Endodermal cell (in vitro differentiated cells): ENCODE results near the genes LIAS and RHOH.

DNA sequence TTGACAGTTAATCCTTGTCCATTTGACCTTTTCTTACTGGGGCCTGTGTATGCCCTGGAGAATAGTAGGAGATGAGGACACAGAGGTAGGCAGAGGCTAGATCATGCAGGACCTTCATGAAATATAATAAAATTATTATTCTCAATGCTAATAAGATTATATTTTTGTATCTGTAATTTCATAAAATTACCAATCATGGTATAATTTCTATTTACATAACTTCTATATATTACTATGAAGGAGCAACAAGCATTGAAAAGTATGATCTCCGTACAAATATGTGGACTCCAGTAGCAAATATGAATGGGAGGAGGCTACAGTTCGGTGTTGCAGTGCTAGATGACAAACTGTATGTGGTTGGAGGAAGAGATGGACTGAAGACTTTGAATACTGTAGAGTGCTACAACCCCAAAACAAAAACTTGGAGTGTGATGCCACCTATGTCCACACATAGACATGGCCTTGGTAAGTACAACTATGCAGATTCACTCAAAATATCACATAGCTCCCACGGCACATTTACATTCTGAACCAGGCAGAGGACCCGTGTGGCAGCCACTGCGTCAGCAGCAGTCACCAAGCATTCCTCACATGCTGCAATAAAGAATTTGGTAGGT, 41.1 kb downstream of the KLHL5 start:
- PRO-cap, result no peak

- PRO-cap, result no peak
These were observed 57.2 kb upstream of the WDR19 start for GRCh38 chr4:39125013-39125637.

DNA sequence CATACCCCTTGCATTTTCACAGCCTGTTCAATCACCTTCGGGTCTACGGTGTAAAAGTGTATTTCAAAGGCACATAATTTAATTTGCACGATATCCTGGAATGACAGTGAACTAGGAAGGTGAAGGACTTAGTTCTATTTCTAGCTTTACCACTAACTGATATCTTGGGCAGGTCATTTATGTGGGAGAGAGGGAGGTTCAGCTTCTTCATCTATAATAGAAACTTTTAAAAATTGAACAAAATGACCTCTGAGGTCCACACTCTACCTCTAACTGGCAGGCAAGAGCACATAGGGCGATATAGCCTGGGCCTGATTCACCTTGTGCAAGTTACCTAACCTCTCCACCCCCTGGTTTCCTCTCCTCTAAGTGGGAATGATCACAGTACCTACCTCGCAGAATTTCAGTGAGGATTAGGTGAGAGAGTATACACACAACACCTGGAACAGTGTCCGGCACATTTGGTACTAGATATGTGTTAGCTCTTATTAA, 15.4 kb downstream of the KLB start:
- PRO-cap, result no peak

DNA sequence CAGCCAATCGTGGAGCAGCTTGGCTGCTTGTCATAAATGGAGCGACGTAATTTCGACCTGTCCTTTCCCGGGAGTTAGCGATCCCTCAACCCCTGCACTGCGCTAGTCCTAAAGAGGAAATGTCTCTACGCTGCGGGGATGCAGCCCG, at the start of gene LIAS:
TSS of gene LIAS (plus strand) at position 58 of the 148 bp plus-strand sequence.
- PRO-cap, result bidirectional peak, plus-strand start at position 88 of the sequence, minus-strand start outside the sequence

DNA sequence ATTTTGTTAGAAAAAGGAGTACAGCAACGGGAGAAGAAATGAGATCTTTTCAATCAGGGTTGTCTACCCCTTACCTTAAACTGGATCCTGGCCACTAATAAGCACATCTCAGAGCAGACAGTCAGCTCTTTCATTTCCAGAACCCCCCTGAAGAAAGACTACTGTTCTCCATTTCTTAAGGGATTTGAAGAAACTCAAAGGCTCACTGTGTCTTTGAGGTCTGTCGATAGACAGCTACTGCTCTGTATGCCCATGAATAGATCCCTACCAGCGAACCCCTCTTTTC, 986 bp downstream of the UGDH start:
- PRO-cap, result no peak

GRCh38 chr4:39532447-39533221, 5.4 kb upstream of the UGDH start:
- PRO-cap, result no peak

DNA sequence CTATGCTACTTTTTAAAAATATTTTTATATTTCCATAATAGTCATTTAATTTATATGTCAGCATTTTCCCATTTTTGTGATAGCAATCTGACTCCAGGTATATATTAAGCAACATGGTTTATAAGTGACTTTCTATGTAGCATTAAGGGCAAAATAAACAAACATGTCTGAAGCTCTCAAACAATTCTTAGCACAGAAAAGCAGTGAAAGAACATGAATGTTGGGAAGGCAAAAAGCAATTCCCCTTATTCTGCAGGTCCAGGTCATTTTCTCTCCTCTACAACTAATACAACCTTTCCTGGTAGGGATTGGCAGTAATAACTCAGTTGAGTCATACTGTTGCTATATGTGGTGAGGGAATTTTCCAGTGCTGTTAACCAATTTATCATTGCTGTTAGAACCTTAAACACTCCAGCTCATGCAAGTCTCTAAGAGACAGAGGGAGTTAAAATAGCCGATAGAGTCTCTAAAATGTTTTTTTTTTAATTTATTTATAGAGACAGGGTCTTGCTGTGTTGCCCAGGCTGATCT, 24.0 kb downstream of the SMIM14 start:
- PRO-cap, result no peak

DNA sequence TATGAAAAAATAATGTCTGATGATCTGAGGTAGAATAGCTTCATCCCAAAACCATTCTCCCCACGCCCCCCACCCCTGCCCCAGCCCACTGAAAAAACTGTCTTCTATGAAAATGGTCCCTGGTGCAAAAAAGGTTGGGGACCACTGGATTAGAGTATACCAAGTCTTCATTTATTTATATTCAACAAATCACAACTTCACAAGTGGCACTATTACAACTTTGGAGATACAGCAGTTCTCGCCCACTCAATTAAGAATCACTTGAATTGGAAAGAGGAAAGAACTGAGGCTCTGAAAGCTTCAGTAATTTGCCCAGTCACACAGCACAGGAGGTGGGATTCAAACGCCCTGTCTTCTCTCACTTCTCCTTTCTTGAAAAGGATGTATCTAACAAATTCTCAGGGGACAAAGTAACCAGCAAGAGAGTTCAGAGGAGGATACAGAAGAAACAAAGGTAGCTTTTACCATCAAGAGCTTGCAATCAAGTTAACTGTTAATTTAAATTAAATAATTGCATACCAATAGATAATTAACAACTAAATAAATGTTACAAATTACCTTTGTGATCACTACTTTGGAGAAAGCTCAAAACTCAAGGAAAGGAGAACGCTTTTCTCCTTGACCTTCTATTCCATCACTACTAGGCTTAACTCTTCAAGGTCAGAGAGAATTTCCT, 12.4 kb downstream of the SMIM14 start:
- PRO-cap, result no peak

- PRO-cap, result no peak
These were observed 11.7 kb downstream of the SMIM14 start for GRCh38 chr4:39626818-39627587.

- PRO-cap, result no peak
These were observed 11.2 kb upstream of the SMIM14 start for GRCh38 chr4:39649811-39650380.

GRCh38 chr4:39655814-39656294, 17.2 kb upstream of the SMIM14 start:
- PRO-cap, result no peak

DNA sequence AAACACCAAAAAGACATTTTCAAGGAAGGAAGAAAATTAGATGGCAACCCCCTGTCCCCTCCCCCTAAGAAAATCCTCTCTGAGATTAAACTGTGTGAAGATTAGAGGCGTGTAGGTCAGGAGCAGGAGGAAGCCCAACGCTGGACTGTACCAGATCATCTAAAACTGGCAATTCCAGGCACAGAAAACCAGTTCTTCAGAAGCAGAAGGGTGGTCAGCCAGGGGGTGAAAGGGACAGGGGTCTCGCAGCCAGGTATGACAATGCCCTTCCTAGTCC, 3.3 kb upstream of the RHOH start:
- PRO-cap, result no peak

GRCh38 chr4:40196636-40197401, at the start of gene RHOH:
TSS of gene RHOH (plus strand) at chr4:40197031.
- PRO-cap, result bidirectional peak, plus-strand start at chr4:40197031, minus-strand start at chr4:40196961; bidirectional peak, plus-strand start at chr4:40197142, minus-strand start at chr4:40197107

DNA sequence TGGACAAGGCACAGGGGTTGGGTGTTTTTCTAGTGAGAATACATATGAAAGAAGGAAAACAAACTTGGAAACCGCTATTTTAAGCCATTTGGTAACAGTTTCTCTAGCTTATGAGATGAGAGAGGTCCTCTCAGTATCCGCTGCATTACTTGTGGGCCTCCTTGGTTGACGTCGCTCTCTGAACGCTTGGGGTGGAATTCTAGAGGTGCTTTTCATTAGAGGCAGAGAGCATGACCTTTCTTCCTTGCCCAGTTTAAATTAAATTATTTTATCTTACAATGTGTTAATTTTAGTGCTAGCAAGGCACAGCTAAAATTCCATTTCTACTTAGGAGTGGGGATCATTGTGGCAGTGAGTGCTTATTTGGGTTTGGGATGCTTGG, 2.6 kb downstream of the RHOH start:
- PRO-cap, result no peak

GRCh38 chr4:40305325-40306011, 29.7 kb upstream of the CHRNA9 start:
- PRO-cap, result no peak

DNA sequence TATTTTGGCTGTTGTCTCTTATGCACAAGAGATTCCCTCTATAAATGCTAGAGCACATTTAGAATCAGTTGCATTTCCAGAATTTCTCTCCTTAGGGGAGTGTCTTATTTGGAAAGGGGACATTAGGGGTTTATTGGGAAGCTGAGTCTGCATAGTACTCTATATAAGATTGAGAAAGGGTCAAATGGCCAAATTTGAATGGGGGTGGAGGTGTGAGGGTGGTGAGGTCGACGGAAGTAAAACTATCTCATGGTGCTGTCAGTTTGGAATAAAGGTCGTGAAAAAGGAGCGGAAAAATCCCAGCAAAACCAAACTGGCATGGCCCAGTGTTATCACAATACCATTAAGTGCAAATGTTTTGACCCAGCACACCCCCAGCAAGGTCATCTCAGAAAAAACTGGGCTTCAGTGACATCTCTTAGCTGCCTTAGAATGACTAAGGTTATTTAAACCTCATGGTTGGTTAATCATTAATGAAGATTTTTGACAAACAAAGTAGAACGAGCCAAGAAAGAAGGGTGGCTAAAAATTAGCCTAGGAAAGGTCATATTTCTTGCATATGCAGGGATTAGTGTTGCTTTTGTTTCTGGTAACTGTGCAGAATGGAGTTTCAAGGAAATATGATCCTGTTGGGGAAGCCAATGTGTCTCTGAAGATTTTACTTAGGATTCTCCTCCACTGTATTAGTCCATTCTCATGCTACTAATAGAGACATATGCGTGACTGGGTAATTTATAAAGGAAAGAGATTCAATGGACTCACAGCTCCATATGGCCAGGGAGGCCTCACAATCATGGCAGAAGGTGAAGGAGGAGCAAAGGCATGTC, 83.3 kb downstream of the CHRNA9 start:
- PRO-cap, result no peak

DNA sequence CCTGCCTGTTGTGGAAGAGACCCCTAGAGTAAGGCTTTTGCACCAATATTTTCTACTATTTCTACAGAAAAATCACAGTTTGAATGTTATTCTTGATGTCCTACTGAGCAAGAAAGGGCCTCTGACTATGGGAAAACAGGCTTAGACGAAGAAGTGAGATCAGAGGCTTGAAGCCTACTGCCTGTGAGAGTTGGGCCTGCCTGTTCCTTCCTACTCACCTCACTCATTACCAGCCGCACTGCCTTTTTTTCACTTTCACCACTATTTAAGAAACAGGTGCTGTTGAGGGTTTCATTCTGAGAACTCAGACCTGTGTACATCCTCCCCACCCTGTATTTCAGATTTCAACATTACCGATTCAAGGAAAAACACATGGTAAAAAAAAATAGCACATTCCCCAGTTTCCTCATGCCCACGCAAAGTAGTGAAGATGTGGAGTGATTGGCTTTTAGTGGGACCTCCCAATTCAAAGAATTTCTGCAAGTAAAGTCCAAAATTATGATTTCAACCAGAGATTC, 98.3 kb downstream of the CHRNA9 start:
- PRO-cap, result no peak

- PRO-cap, result no peak
These were observed 136.6 kb downstream of the CHRNA9 start for GRCh38 chr4:40471718-40472220.

GRCh38 chr4:40490681-40491221, 138.9 kb downstream of the RBM47 start:
- PRO-cap, result no peak

GRCh38 chr4:40506073-40506721, 123.5 kb downstream of the RBM47 start:
- PRO-cap, result no peak